Measurements from ENCODE around the gene ERP44.

- PRO-cap, result no peak
Observed at GRCh38 chr9:97802160-97802788, 50.8 kb upstream of the FOXE1 start.

DNA sequence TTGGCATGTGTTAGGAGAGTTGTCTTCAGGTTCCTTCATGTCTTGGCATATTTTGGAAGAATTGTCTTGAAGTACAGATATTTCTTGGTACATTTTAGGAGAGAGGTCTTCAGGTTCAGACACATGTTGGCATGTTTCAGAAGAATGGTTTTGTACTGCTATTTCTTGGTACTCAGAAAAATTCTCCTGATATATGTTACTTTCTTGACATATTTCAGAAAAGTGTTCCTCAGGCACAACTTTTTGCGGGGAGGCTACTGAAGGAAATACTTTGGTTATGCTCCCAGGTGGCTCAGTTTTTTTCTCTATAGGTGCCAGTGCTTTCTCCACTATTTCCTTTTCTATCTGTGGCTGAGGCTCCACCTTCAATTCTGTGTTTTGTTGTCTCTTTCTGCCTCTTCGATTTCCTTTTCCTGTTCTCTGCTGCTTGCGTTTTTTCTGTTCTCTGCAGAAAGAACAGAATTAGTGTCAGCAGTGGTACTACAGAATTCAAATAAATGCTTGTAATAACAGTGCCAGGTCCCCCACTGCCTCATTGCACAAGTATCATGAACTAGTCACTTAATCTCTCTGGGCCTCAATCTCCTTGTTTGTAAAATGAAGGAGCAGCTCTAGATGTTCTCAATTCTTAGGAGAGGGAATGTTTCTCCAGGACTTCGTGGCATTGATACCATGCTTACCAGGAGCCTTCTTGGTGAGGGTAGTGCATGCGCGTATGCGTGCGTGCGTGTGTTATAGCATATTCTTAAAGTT is 7.0 kb downstream of the HEMGN start:
- PRO-cap, result no peak

GRCh38 chr9:98607783-98608174 is 101.0 kb downstream of the GABBR2 start:
- PRO-cap, result no peak

DNA sequence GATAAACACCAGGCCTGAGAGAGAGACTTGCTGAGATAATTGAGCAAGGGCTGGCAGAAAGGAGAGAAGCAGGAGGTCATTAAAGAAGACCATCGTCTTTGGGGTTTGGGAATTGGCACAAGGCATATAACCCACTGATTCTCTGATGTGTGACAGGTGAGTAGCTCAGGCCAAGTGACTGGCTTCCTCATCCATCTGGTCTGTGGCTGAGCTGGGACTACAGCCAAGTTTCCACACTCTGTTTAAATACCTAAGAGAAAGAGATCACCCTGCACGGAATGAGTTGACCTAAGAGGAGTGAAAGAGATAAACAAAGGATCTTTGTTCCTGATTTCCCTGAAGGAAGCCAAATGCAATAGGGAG is 40.8 kb downstream of the GALNT12 start:
- PRO-cap, result no peak

DNA sequence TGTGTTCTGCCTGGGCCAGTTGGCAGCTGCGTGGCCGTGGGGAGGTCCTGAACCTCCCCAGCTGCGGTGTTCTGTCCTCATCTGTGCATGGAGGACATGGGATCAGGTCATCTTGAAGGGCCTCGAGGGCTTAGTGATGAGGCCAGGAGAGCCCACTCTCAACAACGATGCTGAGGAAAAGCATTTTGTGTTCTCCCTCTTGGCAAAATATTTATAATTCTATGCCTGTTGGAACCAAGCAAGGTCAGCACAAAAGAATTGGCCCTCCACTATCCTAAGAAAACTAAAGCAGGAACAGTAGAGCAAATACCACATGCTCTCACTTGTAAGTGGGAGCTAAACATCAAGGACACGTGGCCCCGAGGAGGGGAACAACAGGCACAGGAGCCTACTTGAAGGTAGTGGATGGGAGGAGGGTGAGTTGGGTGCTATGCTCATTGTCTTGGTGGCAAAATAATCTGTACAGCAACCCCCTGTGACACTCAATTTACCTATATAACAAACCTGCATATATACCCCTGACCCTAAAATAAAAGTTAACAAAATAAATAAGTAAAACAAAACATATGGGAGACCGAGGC is 63.1 kb upstream of the COL15A1 start:
- PRO-cap, result no peak

DNA sequence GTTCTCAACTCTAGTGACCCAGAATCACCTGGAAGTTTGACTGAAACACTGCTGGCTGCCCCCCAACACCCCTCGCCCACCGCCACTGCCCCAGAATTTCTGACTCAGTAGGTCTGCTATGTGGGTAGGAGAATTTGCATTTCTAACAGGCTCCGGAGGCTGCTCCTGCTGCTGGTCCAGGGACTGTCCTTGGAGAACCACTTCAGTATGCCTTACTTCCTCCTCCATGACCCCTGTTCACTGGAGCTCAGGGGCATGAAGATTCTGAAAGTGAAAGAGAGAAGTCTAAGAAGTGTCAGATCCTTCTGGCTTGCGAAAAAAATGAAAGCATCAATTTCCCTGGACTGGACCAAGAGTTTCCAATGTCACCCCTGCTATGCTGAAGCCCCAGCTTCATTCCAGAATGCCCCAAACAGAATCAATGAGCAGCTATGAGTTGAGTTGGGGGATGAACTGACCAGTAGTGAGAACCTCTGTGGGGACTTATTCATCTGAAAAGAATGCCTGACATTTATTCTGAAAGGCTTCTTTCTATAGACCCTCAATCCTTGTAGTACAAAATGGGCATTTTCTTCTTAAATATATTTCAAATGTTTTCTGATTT is 20.8 kb upstream of the COL15A1 start:
- PRO-cap, result no peak

GRCh38 chr9:98998243-98999362 is 54.9 kb downstream of the COL15A1 start:
- PRO-cap, result no peak

DNA sequence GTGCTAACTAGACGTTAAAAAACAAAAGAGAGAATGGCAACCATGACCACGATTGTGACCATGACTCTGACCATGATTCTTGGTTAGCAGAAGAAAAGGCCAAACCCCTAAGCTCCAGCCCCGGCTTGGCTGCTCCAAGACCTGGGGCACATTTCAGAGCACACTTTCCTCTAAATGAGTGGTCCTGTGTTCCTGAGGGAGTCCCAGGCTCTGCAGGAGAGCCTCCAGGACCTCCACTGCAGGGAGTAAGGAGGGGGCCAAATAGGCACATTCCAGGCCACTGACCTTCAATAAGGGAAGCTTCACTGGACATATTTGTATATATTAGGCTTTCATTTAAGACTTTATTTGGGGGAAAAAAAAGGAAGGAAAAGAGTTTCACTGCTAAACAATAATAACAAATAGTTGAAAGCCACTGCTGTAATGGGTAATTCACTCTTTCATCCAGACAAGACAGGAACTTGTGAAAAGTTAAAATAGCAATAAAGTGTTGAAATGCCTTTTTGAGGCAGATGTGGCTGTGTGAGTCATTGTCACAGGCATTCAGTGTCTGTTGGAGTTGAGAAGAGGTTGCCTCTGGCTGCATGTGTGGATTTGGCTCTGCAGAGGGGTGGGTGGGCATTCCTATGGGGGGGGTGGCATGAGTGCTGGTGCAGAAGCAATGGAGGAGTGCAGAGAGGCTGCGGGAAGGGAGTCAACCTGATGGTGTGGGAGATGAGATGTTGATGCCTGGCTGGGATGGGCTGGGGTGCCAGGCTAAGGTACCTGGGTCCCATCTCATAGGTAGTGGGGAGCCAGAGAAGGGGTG is 63.8 kb upstream of the TGFBR1 start:
- PRO-cap, result unidirectional peak, plus-strand start at position 542 of the sequence

GRCh38 chr9:99057770-99058612 is 46.9 kb upstream of the TGFBR1 start:
- PRO-cap, result no peak

- PRO-cap, result no peak
Observed at GRCh38 chr9:99091564-99091768, 13.4 kb upstream of the TGFBR1 start.

- PRO-cap, result no peak
Observed at GRCh38 chr9:99135451-99135860, 30.5 kb downstream of the TGFBR1 start.

DNA sequence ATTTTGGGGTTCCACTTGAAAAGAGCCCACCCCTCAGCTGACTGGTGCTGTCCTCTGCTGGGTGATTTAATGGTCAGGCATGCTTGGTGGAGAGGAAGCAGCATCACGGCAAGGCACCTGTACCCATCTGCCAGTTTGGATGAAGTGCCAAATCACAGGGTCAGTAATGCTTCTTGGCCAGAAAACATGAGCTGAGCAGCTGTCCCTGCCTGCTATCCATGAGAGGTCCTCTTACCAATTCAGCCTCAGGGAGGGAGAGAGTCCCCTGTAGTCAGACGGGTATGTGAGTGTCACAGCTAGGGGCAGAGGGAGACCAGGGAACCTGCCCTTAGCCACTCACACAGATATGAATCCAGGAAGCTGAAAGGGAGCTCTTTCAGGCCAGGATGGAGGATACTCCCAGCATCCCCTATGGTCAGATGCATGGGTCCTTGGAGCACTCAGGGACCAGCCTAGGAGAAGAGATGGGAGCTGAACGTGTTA is 138.0 kb downstream of the SEC61B start:
- PRO-cap, result no peak

DNA sequence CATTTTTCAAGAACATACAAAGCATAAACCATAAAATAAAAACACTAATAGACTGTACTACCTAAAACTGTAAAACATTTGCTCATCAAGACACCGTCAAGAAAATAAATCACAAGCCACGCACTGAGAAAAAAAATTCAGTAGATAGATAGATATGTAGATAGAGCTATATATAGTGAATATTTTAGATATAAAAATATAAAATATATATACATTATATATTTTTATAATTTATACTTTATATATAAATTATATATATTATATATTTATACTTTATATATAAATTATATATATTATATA is 100.4 kb upstream of the NR4A3 start:
- PRO-cap, result no peak

- PRO-cap, result bidirectional peak, plus-strand start at chr9:99821090, minus-strand start at chr9:99821067
Observed at GRCh38 chr9:99820780-99821174, 908 bp upstream of the NR4A3 start.

GRCh38 chr9:99821175-99821408 is 593 bp upstream of the NR4A3 start:
- PRO-cap, result no peak

DNA sequence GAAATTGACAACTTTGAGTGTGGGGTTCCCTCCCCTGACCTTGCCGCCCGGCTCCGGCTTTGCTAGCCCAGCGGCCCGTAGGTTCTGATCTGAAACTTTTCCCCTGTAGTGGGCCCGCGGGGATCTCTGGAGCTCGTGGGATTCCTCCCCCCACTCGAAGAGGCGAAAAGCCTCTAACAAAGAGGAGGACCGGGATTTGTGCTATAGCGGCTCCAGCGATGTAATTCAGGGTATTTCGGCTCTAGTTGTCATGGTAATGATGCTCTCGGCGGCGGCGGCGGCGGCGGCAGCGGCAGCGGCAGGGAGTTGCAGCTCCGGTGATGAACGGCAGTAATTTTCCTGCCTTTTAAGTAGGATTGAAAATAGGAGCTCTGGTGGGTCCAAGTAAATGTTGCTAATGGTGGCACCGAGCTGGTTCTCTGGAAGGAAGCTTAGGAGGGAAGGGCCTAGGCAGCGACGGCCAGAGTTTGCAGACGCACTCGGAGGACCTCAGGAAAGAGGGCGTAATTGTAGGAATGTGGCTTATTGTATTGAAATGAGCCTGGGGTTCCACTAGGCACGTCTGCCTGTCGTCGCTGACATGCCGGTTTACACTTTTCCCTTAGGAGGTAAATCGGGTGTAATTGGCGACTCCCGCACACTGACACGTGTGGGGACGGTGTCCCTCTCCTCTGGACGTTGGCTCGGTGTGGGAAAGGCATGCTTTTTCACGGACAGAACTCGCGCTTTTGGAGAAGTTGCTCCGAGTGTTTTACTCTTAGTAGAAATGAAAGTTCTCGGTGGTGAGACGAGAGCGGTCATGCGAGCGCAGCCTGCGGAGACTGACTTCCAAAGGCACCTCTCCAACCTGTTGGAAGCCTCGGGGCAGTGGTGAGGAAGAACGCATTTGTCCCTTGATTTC is 1.0 kb downstream of the NR4A3 start:
- PRO-cap, result unidirectional peak, minus-strand start at position 205 of the sequence

- PRO-cap, result no peak
Observed at GRCh38 chr9:99827783-99828439, 6.2 kb downstream of the NR4A3 start.

- PRO-cap, result no peak
Observed at GRCh38 chr9:99836047-99836880, 14.6 kb downstream of the NR4A3 start.

DNA sequence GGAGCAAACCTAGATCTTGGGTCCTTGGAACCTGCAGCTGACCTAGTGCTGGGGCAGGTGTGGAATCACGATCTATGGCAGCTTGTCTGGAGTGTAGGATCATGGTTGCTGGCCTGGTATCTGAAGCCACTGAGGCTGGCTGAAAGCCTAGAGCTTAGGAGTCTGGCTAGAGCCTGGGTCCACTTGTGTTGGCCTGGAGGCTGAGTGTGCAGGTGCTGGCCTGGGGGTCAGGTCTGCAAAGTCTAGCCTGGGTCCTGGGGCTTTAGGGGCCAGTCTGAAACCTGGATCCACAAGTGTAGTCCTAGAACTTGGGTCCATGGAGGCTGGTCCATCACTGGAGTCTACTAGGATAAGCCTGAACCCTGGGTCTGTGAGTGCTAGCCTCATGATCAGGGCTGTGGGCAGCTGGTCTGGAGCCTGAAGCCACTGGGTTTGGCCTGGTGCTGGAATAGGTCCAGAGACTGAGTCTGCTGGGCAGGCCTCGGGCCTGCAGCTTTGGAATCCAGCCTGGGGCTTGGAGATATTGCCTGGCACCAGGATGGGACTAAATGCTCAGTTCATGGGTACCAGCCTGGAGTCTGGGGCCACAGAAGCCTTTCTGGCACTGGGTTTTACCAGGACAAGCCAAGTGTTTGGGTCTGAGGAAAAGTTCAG is 94.7 kb downstream of the ERP44 start:
- PRO-cap, result no peak

GRCh38 chr9:100098738-100099052 is at the start of gene ERP44:
TSS of gene ERP44 (minus strand) at chr9:100099000.
- PRO-cap, result bidirectional peak, plus-strand start at chr9:100099293, minus-strand start at chr9:100099000